ENCODE measurements around the genes RPSA2 and URI1.

GRCh38 chr19:23762599-23763865 is at the start of gene RPSA2:
Gene RPSA2 (plus strand): TSS chr19:23763004.
- PRO-cap: bidirectional peak, plus-strand start at chr19:23763017, minus-strand start at chr19:23762846; unidirectional peak, plus-strand start at chr19:23763204; bidirectional peak, plus-strand start at chr19:23763265, minus-strand start at chr19:23763227
- RRBS: no CpG with 5 or more reads among the region's 60 CpGs

- PRO-cap: no peak
- RRBS: no CpG with 5 or more reads among the region's 1 CpG
These were observed 952 bp downstream of the RPSA2 start for GRCh38 chr19:23763866-23764046.

DNA sequence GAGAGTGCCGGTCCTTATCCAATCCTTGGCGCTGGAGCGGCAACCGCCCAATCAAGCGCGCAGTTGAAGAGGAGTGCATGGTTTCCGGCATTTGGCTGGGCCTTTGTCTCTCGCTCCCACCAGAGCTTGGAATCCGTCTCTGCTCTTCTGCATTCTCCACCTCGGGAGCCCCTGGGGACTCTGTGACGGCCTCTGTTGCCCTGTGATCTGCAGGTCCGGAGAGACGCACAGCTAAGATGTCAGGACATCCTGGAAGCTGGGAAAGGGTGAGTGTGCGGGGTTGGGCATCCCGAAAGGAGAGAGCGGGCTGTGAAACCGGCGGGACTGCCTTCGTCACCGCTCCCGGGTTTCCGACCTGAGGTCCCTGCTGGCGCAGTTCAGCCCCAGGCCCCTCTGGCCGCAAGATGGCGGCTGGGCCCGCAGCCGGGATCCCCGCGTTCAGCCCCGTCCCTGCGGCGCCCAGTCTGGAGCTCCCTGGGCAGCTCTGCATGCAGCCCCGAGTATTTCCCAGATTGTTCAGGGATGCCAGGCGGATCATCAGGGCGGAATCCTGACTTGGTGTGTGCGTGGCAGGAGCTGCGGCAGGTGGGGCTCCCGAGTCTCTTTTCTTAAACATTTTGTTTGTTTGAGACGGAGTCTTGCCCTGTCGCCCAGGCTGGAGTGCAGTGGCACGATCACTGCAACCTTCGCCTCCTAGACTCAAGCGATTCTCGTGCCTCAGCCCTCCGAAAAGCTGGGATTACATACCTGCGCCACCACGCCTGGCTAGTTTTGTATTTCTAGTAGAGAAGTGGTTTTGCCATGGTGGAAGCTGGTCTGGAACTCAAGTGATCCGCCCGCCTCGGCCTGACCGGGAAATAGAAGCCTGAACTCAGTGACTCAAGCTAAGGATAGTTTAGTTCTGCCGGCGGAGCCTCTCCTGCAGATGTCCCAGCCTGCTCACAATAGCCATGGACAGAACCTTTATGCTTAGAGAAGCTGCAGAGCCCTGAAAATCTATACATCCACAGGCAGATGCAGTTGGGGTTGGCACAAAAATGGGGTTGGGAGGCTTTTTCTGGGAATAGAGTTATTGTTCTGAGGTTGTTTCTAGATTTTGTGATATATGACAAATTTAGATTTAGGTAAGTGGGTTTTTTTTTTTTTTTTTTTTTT is 53.3 kb upstream of the ZNF254 start:
- PRO-cap: bidirectional peak, plus-strand start at position 62 of the sequence, minus-strand start outside the sequence; bidirectional peak, plus-strand start at position 392 of the sequence, minus-strand start at position 326 of the sequence; bidirectional peak, plus-strand start at position 785 of the sequence, minus-strand start at position 859 of the sequence
- RRBS: 4% methylated on average over 9 of the region's 53 CpGs

- PRO-cap: no peak
- RRBS: no CpG with 5 or more reads among the region's 6 CpGs
These were observed 57.6 kb downstream of the ZNF254 start for GRCh38 chr19:24144562-24144952.

GRCh38 chr19:27780692-27781336 is 1432.1 kb downstream of the UQCRFS1 start:
- PRO-cap: no peak
- RRBS: no CpG with 5 or more reads among the region's 5 CpGs

- PRO-cap: bidirectional peak, plus-strand start at chr19:27793467, minus-strand start at chr19:27793378
- RRBS: no CpG with 5 or more reads among the region's 33 CpGs
These were observed 1419.7 kb downstream of the UQCRFS1 start for GRCh38 chr19:27793013-27793820.

- PRO-cap: bidirectional peak, plus-strand start at chr19:27794039, minus-strand start at chr19:27793922
- RRBS: 4% methylated on average over 7 of the region's 25 CpGs
These were observed 1419.2 kb downstream of the UQCRFS1 start for GRCh38 chr19:27793821-27794177.

- PRO-cap: no peak
- RRBS: no CpG with 5 or more reads among the region's 2 CpGs
These were observed 1312.0 kb downstream of the UQCRFS1 start for GRCh38 chr19:27900890-27901363.

DNA sequence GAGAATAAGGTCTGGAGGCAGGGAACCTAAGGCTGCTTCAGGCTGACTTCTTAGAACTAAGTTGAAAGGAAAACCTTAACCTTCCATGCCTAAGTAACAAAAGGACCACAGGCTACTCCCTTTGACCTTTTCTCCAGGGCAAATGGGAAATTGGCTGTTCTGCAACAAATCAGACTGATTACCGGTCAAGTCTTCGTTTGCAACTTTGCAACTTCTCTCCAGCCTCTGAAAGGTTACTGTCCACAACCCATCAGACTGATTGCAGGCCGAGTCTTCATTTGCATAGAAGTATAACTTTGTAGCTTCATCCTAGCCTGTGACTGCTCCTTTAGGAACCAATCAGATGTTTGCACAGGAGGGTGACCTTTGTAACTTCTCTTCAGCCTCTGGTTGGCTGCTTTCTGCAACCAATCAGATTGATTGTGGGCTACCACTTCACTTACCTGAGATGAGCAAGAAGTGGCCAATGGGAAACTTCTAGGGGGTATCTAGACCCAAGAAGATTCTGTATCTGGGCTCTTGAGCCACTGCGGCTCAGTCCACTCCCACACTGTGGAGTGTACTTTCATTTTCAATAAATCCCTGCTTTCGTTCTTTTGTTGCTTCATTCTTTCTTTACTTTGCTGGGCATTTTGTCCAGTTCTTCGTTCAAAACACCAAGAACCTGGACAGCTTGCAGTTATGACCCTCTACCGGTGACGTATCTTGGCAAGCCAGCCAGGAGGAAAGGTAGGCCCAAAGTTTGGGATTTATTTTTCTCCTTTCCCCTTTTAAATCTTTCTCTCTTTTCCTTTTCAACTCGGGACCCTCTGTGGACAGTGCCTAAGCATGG is 768.0 kb downstream of the UQCRFS1 start:
- PRO-cap: no peak
- RRBS: no CpG with 5 or more reads among the region's 9 CpGs

DNA sequence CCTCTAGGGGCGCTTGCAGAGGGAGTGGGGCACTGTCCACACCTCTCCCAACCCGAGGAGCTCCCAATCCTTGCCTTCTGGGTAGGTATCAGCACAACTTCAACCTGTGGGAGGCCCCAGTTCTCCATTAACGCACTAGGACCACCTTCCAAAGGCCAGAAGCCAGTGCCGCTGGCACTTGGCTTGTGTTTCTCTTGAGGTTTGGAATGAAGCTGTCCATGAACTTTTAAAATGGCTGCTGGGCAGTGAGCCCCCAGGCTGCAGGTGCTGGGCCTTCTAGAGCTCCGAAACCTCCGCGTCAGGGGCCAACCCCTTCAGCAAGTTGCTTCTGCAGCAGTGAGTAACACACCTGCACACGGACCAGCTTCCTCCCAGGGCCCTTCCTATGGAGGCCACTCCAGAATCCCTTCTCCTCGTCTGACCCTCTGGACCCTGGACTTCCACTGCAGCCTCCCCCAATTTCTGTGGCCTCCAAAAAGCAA is 108.5 kb upstream of the VSTM2B start:
- PRO-cap: no peak
- RRBS: no CpG with 5 or more reads among the region's 9 CpGs

- PRO-cap: no peak
- RRBS: no CpG with 5 or more reads among the region's 20 CpGs
These were observed 4.5 kb downstream of the POP4 start for GRCh38 chr19:29610480-29611112.

- PRO-cap: no peak
- RRBS: 11% methylated on average over 1 of the region's 42 CpGs
These were observed 32.4 kb downstream of the CCNE1 start for GRCh38 chr19:29844206-29844622.

DNA sequence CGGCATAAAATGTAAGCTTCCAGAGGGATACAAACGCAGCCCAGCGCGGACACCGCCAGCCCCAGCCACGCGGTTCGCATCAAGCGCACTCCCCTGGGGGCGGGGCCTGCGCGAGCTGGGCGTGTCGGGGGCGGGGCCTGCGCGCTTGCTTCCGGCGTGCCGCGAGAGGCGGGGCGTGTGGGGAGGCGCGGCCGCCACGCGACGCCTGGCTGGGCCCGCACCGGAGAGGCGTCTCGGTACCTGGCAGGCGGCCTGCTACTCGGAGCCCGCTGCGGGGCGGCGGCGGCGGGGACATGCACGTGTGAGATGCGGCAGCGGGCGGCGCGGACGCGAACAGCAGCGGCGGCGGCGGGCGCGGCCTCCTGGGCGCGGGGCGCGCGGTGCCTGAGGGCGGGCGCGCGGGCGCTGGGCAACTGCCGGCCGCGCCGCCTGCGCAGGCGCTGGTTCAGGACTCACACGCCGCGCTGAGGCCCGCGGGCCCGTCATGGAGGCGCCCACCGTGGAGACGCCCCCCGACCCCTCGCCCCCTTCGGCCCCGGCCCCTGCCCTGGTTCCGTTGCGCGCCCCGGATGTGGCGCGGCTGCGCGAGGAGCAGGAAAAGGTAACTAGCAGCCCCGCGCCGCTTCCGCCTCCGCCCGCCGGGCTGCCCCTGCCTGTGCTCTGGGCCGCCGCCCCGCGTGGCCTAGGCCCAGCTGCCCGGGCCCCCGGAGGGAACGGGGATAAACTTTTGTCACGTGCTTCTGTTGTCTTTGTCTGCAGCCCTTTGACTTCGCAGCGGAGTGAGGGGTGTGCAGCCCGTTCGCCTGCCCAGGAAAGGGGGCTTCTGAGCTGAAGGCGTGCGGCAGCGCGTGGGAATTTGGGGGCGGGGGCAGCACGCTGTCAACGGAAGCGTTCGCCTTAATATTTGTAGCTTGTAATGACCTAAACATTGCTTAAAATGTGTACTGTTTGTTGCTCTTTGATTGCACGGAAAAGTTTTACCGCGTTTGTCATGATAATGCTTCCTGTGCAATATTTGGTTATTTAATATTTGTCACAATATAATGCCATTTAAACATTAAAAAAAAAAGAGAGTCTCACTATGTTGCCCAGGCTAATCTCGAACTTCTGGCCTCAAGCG is at the start of gene URI1:
URI1 (plus strand) TSS at position 176 of the 1,120 bp plus-strand sequence.
- PRO-cap: bidirectional peak, plus-strand start at position 178 of the sequence, minus-strand start at position 85 of the sequence; bidirectional peak, plus-strand start at position 631 of the sequence, minus-strand start at position 684 of the sequence
- RRBS: 2% methylated on average over 28 of the region's 125 CpGs

DNA sequence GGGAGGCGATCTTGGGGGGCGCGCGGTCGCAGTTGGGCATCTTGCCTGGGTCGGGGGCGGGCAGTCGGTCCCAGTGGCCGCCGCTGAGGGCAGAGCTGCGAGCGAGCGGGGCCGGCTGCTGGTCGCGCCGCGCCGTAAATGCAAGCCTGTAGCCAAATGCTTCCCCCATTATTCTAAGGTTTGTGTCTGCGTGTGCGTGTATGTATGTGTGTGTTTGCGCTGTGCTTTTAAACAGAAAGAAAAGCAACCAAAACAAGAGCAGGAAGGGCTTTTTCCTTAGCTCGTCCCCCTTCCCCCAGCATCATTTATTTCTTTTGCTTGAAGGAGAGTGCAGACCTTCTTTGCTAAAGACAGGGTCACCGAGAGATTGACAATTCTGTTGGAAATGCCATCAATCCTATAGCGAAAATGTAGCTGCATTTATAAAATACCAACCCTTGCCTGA is 143.2 kb upstream of the ZNF536 start:
- PRO-cap: no peak
- RRBS: no CpG with 5 or more reads among the region's 25 CpGs

GRCh38 chr19:30305472-30305737 is 66.8 kb upstream of the ZNF536 start:
- PRO-cap: no peak

- PRO-cap: no peak
- RRBS: 28% methylated on average over 2 of the region's 37 CpGs
These were observed 320.0 kb downstream of the ZNF536 start for GRCh38 chr19:30691776-30692973.

DNA sequence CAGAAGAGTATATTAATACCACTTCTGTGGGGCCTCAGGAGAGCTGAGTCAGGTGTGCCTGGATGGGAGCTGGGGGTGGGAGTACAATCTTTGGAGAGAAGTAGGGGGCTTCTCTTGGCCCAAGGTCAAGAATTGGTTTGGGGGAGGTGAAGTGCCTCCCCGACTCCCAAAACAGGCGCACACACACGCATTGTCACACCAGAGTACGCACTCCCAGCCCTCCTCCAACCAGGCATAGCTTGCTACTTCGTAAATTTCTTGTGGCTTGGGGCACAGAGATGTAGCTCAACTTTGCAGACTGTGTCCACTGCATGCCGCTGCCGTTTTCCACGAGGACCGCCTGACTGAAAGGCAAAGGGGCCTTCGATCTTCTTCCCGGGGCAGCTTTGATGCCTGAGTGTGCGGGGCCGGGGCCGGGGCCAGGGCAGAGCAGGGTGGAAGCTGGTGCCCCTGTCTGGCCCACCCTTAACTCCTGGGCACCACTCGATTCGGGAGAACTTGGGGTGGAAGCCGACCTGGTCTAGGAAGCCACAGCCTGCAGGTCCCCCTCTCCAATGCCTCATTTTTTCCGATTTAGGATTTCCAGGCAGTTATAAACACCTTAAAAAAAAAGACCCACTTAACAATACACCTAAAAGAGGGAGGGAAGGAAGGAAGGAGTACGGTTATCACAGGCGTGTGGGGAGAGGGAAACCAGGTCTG is 5.7 kb upstream of the TSHZ3 start:
- PRO-cap: no peak
- RRBS: no CpG with 5 or more reads among the region's 20 CpGs

DNA sequence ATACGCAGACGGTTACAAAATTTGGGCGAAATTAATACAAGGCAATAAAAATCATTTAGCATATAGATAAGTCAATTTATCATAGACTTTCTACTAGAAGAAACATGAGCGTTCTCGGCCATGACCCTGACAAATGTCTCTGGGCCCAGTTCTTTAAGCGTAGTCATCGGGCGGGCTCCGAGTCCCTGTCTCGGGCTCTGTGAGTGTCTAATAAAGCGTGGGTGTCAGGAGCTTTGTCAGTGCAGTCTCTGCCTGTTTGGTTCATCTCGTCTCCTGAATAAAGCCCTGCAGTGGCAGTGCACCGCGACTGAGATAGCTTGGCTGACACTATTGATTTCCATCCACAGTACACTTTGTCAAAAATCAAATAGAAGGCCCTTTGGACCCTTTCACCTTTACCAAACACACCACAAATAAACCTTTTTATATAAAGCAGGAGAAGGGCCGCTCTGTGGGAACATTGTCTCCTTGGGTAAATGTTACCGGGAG is 368.0 kb upstream of the TSHZ3 start:
- PRO-cap: no peak
- RRBS: no CpG with 5 or more reads among the region's 16 CpGs

GRCh38 chr19:31717970-31718225 is 368.7 kb upstream of the TSHZ3 start:
- PRO-cap: no peak
- RRBS: no CpG with 5 or more reads among the region's 4 CpGs

DNA sequence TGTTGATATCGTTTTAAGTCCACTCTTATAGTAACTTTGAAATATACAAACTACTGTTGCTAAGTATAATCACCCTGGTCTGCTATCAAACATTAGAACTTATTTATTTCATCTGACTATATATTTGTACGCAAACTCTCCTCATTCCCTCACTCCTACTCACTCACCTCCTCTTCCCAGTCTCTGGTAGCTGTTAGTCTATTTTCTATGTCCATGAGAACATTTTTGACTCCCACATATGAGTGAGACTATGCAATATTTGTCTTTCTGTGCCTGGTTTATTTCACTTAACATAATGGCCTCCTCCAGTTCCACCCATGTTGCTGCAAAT is 486.0 kb upstream of the ZNF507 start:
- PRO-cap: no peak
- RRBS: no CpG with 5 or more reads among the region's 2 CpGs

Data from Caco-2 (cell line).